Esophagus squamous epithelium (tissue), 4 donors: Measurements from ENCODE around the genes ATP1A4, VANGL2 and ITLN1.

DNA sequence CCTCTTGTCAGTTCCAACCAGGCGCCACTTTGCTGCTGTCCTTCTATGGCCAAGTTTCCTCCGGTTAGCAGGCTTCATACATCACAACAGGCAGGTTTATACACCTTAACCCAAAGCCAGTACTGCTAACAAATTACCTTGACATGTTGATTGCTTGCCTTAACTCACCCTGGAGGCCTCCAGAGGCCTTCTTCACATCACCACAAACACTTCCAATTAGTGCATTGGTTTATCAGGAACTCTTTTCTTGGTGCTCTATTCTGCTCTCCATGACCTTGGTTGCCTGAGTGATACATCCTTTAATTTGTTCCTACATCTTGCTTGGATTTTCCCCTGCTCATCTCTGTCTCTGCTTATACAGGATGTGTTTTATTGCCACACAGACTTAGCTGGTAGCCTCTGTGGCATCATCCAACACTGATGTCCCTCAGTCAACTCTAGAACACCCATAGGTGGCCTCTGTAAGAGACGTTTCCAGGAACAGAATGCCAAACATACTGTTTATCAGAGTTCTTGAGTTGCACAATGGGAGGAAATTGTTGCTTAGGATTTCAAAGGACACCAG, 28.9 kb upstream of the DUSP23 start:
- PRO-cap: no peak
- RAMPAGE, long total RNA, 4 experiments: no peak in any of the 4 experiments

DNA sequence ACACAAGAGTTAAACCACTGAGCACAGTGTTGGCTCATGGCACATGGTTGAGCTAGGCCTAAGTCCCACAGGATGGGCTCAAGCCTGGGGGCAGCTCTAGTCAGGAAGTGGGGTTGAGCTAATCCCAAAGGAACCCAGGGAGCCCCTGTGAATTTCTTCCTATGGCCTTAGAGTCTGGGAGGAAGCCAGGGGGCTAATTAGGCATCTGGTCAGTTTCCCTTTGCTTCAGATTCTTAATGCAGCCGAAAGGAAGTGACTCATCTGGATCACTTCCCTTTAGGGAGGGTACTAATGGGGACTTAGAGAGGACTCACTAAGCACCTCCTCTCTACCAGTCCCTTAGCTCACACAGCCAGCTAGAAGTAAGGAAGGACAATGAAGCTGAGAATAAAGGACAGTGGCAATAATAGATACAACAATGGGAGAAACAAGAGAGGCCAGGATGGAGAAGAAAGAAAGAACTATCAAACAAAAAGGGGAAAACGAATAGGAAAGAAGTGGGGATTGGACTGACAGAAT, 10.0 kb downstream of the CFAP45 start:
- PRO-cap: bidirectional peak, plus-strand start at position 316 of the sequence, minus-strand start at position 235 of the sequence
- RAMPAGE, long total RNA, 4 experiments: no peak in any of the 4 experiments

GRCh38 chr1:159921875-159922819, 3.2 kb downstream of the TAGLN2 start:
- PRO-cap: no peak
- RAMPAGE, long total RNA, 4 experiments: no peak in any of the 4 experiments

- PRO-cap: bidirectional peak, plus-strand start at chr1:159961240, minus-strand start at chr1:159960905
- RAMPAGE, long total RNA, 4 experiments: start-site peak on the plus strand in 4 of 4 experiments, at chr1:159961223-159961335 at its widest, 87 to 769 reads per replicate
Observed at GRCh38 chr1:159960781-159961674, 7.0 kb upstream of the SLAMF9 start.

DNA sequence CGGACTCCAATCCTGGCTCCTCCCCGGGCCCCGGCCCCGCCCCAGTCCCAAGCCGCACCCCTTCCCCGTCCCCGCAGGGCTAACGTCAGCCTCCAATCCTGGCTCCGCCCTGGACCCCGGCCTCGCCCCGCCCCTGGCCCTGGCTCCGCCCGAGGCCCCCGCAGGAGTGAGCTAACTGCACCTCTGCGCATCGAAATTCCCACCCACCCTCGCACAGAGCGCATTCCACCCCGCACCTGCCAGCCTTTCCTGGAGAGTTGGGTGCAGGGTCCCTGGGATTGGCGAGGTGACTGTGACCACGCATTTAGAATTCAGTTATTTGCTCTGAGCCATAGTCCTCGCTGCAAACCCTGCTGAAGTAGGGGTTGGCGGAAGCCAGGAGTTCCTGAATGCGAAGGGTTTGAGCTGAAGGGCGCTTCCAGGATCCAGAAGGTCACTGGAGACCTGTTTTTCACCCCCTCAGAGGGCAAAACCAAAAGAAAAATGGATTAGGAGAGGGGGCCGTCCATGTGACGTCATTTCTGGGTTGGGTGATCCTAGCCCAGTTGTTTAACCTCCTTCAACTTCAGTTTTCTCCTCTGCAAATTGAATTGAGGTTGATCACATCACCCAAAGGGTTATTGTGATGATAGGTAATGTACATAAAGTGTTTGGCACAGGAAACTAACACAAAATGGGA, 700 bp upstream of the IGSF8 start:
- PRO-cap: bidirectional peak, plus-strand start at position 152 of the sequence, minus-strand start outside the sequence; unidirectional peak, plus-strand start at position 388 of the sequence
- RAMPAGE, long total RNA, 4 experiments: no peak in any of the 4 experiments

GRCh38 chr1:160113844-160114612, 1.5 kb upstream of the ATP1A2 start:
- PRO-cap: no peak
- RAMPAGE, long total RNA, 4 experiments: no peak in any of the 4 experiments

DNA sequence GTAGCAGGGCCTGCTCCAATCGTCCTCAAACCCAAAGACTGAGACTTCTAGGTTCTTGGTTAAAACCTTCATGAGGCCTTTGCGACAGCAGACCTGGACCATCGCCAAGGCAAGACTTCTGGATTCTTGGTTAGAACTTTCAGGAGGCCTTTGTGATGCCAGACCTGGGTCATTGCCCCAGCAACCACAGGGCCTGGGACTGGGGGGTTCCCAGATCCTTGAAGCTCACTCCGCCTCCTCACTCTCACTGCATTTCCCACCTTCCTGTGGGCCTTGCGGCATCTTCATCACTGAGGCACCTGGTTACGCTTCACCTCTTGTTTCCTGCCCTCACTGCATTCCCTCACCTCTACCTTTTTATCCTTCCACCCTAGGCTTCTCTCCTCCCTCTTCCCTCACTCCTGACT, at the start of gene ATP1A4:
Gene ATP1A4, plus strand, starts transcription at position 213 of the 407 bp plus-strand sequence.
- PRO-cap: no peak
- RAMPAGE, long total RNA, 4 experiments: no peak in any of the 4 experiments

GRCh38 chr1:160168997-160169993, 17.9 kb downstream of the ATP1A4 start:
- PRO-cap: no peak
- RAMPAGE, long total RNA, 4 experiments: no peak in any of the 4 experiments

DNA sequence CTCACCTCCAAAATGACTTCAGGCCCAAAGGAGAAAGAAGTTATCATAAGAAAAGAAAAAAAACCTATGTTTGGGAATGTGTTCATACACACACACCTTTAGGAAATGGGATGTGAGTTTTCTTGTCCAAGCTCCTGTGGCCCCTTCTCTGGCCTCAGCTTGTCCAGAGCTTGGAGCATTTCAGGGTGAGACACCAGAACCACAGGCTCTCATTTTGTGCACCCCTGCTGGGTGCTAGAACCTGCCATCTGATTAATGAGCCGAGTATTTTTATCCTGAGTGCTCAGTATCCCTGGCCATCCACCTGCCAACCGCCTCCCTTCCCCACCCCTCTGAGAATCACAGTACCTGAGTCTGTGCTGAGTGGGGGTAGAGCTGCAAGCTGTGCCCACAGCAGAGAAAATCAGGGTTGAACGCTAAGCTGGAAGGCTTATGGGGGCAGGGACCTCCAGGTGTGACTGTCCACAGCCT, 1.3 kb downstream of the CASQ1 start:
- PRO-cap: no peak
- RAMPAGE, long total RNA, 4 experiments: no peak in any of the 4 experiments

- PRO-cap: no peak
- RAMPAGE, long total RNA, 4 experiments: no peak in any of the 4 experiments
Observed at GRCh38 chr1:160192888-160193544, 2.6 kb downstream of the CASQ1 start.

- PRO-cap: no peak
- RAMPAGE, long total RNA, 4 experiments: no peak in any of the 4 experiments
Observed at GRCh38 chr1:160213463-160214415, 8.6 kb downstream of the PEA15 start.

GRCh38 chr1:160239946-160240418, 22.4 kb downstream of the DCAF8 start:
- PRO-cap: no peak
- RAMPAGE, long total RNA, 4 experiments: no peak in any of the 4 experiments

DNA sequence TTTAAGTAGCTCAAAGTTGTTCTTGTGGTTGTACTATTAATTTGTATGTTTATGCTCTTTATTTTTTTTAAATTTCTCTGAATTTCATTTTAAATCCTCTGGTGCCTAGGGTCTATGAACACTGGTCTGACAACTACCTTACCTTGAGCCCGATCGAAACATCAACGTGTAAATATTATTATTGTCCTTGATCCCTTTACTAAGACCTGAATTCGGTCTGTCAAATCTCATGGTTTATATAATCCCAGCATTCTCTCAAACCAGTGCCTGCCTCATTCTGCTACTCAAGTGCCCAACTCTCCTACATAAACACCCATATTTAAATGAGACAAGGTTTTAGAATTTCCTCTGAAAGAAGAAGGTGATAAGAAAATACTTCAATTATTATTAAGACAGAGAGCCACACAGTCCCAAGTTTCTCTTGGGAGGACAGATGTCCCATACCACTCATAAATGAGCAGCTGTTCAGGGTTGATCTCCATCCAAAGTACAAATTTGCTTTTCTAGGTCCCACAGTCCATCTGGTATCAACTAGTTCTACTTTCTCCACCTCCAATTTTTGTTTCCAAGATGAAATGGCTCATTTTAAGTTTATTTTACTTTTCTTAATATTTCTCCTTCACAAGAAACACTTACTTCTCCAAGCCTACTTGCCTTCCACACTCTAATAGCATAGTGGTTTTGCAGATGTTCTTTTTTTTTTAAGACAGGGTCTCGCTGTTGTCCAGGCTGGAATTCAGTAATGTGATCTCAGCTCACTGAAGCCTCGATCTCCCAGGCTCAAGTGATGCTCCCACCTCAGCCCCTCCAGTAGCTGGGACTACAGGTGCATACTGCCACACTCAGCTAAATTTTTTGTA, 11.3 kb downstream of the DCAF8 start:
- PRO-cap: no peak
- RAMPAGE, long total RNA, 4 experiments: no peak in any of the 4 experiments

- PRO-cap: no peak
- RAMPAGE, long total RNA, 4 experiments: no peak in any of the 4 experiments
Observed at GRCh38 chr1:160338534-160339843, 4.1 kb downstream of the COPA start.

DNA sequence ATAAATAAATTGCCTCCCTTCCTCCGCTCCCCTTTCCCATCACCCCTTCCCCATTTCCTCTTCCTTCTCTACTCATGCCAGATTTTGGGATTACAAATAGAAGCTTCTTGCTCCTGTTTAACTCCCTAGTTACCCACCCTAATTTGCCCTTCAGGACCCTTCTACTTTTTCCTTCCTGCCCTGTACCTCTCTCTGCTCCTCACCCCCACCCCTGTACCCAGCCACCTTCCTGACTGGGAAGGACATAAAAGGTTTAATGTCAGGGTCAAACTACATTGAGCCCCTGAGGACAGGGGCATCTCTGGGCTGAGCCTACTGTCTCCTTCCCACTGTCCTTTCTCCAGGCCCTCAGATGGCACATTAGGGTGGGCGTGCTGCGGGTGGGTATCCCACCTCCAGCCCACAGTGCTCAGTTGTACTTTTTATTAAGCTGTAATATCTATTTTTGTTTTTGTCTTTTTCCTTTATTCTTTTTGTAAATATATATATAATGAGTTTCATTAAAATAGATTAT, 8.4 kb upstream of the NHLH1 start:
- PRO-cap: no peak
- RAMPAGE, long total RNA, 4 experiments: no peak in any of the 4 experiments

GRCh38 chr1:160362360-160362834, 4.5 kb upstream of the NHLH1 start:
- PRO-cap: no peak
- RAMPAGE, long total RNA, 4 experiments: no peak in any of the 4 experiments

GRCh38 chr1:160400225-160401286, at the start of gene VANGL2:
Gene VANGL2, plus strand, starts transcription at chr1:160400564.
- PRO-cap: bidirectional peak, plus-strand start at chr1:160400567, minus-strand start at chr1:160400387
- RAMPAGE, long total RNA, 4 experiments: start-site peak on the plus strand in 3 of 4 experiments, at chr1:160400544-160400688 at its widest, 26 to 37 reads per replicate

GRCh38 chr1:160427807-160428447, 27.6 kb downstream of the VANGL2 start:
- PRO-cap: no peak
- RAMPAGE, long total RNA, 4 experiments: no peak in any of the 4 experiments

DNA sequence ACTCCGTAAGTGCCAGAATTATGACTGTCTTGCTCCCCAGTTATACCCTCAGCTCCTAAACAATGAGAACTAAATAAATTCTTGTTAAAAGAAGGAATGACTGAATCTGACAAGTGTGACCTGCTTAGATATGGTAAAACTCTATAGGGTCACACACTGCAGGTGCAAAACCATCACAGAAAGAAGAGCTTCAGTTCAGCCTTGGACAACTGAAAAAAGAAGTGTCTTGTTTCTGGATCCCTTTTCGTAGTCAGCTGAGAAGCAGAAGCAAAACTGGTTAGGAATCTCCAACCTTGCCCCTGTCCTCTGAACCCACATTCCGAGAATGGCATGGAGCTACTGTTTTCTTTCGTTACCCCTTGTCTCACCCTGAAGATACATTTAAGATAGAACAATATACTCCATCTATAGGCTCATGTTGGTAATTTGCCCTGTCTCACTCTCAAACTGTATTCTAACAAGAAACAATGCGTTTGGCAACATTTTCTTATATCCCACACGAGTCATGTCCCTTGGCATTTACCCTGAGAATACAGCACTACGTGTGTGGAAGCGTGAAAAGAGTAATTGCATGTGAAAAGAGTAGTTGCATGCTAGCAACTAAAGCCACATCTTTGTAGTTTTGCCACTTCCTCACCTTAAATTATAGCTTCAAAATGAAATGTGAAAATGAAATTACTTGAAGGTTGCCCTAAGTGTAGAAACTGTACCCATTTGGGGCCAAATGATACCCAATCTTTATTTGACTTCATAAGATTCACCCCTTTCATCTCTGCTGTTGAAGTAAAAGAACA, 5.2 kb downstream of the SLAMF7 start:
- PRO-cap: no peak
- RAMPAGE, long total RNA, 4 experiments: no peak in any of the 4 experiments

- PRO-cap: no peak
- RAMPAGE, long total RNA, 4 experiments: no peak in any of the 4 experiments
Observed at GRCh38 chr1:160884992-160885332, at the start of gene ITLN1. Gene ITLN1, minus strand, starts transcription at chr1:160885180.